Cardiac septum (tissue), 1 donor: ENCODE measurements around the genes HHATL, CCDC13, ACKR2 and ZNF445.

DNA sequence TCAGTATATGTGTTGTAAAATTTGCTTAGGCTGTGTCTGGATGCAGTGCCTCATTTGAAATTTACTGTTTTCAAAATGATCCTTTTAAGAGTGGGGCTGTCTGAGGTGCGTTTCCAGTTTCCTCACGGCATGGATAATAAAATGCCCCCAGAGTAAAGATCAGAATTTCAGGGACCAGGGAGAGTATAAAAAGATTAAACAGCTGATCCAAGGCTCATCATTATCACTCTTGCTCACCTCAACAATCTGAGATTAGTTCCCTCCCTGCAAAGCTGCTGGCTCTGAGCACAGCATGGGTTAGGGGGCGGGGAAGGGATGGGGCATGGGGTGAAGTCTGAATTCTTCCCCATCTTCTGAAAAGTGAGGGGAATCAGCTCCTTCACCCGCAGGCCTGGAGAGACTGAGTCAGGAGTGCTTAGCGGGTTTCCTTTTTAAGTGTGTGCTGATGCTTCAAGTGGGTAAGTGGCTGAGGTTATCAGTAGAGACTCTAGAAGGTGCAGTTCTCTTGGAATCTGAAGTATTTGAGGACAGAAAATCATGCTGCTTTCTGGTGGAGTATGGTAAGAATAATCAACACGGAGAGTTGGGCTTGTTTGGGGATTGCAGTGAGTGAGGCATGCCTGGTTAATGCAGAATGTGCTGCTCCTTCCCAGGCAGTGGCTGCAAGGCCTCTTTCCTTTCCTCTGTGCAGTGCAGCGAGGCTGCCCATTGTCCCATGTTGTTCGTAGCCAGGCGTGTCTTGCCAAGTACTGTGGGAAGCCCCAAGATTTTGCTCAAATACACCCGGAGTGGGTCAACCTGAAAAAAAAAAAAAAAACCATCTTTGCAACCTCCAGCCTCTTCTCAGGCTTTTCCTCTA lies 59.2 kb upstream of the TRAK1 start:
- PRO-cap: no peak

- PRO-cap: no peak
Measured at GRCh38 chr3:42033062-42033382, 58.1 kb upstream of the TRAK1 start.

DNA sequence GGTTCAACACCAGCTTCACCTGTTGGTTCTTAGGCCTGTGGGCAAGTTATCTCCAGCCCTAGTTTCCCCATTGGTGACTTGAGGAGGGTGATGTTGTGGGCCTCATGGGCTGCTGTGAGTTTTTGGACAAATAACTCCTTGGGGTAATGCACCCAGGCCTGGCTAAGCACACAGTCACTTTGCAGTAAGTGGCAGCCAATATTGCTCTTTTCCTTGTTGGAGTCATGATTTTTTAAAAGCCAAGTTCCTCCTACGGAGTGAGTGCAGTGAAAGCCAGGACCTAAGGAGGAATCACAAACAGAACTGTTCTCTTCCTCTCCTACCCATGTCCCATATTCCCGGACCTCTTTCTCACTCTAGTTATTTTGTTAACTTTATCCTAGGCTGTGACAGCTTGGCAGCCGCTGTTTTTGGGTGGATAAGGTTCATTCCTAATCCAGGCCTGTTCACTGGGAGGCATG lies 20.2 kb upstream of the TRAK1 start:
- PRO-cap: no peak

GRCh38 chr3:42102488-42102978 lies 11.4 kb downstream of the TRAK1 start:
- PRO-cap: unidirectional peak, plus-strand start at chr3:42102891

DNA sequence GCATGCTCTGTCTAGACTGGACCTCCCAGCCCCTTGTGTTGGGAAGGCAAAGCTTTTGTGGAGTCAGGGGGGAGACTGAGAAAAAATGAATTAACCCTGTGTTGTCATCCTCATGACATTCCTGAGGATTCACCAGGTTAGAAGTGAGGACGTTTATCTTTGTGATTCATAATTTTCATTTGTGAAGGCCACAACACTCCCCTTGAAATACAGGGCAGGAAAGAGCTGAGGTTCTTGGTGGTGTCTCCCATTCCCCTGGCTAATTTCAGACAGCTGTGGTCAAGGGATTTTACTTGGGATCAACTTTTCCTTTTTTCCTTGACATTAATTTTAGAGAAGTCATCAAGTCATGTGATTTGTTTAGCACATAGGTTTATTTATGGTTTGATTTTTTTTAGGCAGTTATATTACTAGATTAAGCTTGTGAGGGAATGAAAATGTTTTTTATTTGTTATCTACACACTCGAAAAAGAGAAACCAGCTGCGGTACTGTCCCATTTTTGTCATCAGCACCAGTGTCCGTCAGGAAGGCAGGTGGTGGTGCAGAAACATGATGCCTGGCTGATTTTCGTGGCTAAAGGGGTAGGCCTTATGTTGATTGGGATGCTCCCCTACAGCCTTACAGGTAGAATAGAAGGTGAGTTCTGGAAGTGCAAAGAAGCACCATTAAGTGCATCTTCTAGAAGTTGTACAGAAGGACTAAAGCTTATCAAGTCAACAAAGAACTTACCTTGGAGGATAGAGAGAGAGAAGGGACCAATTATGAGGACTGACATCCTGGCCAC lies 54.8 kb downstream of the CCK start:
- PRO-cap: no peak

GRCh38 chr3:42544784-42545692 lies 36.7 kb downstream of the SEC22C start:
- PRO-cap: no peak

GRCh38 chr3:42702550-42703030 lies at the start of gene HHATL:
Gene HHATL (minus strand): TSS chr3:42702798.
- PRO-cap: bidirectional peak, plus-strand start at chr3:42702933, minus-strand start at chr3:42702664

- PRO-cap: unidirectional peak, minus-strand start at chr3:42723291
Measured at GRCh38 chr3:42723162-42723708, 20.6 kb upstream of the HHATL start.

GRCh38 chr3:42772392-42773464 lies at the start of gene CCDC13:
Gene CCDC13 (minus strand): TSS chr3:42773253.
- PRO-cap: unidirectional peak, plus-strand start at chr3:42772813; bidirectional peak, plus-strand start at chr3:42773348, minus-strand start at chr3:42773173

DNA sequence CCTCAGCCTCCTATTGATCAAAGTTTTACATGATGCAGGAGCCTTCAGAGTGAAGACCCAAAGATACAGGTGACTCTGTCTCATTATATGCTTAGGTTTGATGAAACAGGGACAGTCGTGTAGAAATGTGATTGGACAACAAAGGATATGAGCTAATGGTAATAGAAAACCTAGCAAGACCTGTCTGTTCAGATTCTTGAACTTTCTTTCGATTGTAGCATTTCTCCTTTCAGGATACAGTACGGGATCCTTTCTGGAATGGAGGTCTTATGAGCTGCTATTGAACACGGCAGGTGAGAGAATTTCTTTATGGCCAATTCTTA lies at the start of gene ACKR2:
TSS of gene ACKR2 (plus strand) at position 206 of the 323 bp plus-strand sequence.
- PRO-cap: no peak

DNA sequence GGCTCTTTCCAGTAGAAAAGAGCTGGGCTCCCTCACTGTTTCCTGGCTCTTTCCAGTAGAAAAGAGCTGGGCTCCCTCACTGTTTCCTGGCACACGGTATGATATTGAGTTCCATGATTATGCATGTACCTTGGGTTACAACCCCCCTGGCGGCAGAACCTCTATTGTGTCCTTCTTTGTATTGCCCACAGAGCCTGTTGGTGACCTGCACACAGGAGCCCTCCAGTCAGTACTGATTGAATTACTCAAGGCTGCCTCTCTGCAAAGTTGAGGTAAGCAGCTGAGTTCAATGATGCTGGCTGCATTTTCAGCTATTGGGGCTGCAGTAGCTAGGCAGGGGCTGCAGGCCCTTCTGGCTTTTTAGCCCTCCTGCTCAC lies 10.2 kb downstream of the ACKR2 start:
- PRO-cap: no peak

DNA sequence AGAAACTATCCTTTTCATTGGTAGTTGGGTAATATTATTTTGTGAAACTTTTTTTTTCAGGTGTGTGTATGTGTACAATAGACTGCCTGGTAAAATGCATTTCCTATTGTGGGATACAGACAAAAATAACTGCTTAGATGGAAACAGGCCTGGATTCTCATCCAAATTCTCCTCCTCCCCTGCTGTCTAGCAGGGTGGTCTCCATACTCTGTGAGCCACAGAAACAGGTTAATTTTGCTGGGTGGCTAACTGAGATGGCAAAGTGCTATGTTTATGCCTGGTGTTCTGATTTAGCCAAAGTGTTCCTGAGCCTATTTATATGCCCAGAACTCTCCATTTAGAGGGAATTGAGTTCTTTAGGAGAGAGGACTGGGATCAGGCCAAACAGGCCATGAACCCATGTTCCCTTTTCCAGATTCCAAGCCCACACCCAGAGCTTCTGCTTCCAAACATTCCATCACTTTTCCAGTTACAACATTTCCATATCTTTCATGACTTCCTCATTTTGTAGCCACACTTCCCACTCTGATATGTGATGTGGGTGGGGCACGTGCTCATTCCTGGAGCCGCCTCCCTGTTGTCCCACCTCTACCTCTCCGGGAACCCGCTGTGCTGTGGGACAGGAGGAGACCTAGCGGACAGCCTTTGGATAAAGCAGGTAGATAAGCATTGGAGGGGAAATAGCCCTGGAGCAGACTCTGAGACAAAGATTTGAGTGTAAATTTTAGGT lies 32.1 kb downstream of the CYP8B1 start:
- PRO-cap: no peak

DNA sequence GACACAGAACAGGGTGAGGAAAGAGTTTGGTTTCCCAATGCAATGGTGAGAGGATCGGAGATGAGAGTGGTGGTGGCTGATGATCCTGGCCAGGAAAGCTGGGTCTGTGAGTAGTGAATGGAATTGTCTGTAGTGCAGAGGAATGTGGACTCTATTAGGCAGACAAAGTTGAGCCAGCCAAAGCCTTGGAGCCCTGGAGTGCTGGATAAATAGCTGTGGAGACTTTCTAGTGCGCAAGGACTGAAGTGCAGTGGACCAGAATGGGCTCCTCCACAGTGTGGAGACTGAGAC lies 819 bp downstream of the ZNF662 start:
- PRO-cap: no peak

- PRO-cap: no peak
Measured at GRCh38 chr3:43351425-43352615, 65.5 kb downstream of the SNRK start.

GRCh38 chr3:43417099-43417905 lies 131.0 kb downstream of the SNRK start:
- PRO-cap: no peak

- PRO-cap: no peak
Measured at GRCh38 chr3:43565685-43566174, 56.1 kb downstream of the ANO10 start.

DNA sequence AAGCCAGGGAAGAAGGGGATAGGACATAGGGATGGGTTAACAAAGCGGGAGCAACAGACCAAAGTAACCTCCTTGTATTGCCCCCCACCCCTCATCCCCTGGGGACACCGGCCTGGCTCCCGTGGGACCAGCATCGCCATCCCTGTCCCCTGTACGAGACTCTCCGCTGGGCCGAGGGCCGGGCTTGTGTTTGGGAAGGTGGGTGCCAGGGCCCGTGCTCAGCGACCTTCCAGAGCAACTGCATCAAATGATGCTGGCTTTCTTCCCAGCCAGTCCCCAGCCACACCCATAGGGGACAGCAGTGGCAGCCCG lies 203.9 kb downstream of the ABHD5 start:
- PRO-cap: no peak

DNA sequence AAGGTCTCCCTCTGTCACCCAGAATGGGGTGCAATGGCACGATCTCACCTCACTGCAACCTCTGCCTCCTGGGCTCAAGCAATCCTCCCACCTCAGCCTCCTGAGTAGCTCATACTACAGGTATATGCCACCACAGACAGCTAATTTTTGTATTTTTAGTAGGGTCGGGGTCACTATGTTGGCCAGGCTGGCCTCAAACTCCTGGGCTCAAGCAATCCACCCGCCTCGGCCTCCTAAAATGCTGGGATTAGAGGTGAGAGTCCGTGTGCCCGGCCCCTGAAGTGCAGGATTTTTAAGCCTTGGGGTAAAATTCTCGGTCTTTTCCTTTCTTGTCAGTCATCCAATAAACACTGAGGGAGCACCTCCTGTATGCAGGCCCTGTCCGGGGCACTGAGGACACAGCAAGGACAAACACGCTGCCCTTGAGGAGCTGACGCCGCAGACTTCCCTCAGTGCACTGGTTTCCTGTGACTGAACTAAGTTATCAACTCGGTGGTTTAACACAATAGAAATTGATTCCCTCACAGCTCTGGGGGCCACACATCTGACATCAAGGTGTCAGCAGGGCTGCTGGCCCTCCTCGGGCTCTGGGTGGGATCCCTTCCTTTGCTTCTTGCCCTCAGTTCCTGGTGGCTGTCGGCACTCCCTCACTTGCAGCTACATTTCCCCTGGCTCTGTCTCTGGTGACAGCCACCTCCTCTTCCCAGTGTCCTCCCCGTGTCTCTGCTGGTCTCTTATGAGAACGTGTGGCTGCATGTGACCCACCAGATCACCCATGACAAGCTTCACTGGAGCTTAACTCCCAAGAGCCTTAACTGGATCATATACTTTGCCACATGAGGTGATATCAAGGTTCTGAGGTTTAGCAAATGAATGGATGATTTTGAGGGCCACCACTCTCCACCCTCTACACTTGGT lies 65.1 kb downstream of the ZNF445 start:
- PRO-cap: no peak

GRCh38 chr3:44477159-44478216 lies at the start of gene ZNF445:
Gene ZNF445 (minus strand): TSS chr3:44477670.
- PRO-cap: bidirectional peak, plus-strand start at chr3:44477695, minus-strand start at chr3:44477654

GRCh38 chr3:44510067-44510480 lies 32.6 kb upstream of the ZNF445 start:
- PRO-cap: no peak